Suprapubic skin (tissue), 4 donors: Measurements from ENCODE around the genes CCNH and TMEM161B.

- PRO-cap, result no peak
- RAMPAGE, long total RNA, 4 experiments, result no peak in any of the 4 experiments
Measured at GRCh38 chr5:81424667-81425104, 30.8 kb upstream of the ACOT12 start.

DNA sequence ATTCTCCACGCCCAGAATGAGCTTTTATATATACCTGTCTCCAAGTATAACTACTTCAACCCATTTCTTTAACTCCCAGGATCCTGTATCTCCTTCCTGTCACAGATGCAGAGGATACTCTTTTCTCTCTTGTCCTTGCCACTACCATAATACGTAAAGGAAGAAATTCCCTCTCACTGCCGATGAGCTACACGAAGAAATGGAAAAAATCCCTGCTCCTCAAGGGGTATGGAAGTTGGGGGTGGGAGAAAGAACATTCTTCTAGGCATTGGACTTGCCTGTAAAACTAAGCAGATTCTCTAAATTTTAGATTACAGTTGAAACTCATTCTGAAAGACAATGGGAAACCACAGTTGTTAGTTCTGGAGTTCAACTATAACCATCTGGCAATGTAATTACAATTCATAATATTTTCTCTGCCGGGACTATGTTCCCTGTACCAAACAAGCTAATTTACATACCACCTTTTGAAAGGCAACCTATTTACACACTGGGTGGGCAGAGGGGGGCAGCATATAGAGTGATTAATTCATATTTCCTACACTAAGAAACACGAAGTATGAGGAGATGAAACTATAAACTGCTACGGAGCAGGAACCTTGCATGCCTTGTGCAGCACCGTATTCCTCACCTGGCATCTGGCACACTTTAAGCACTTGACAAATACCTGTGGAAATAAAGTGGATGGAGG, 54.5 kb downstream of the SSBP2 start:
- PRO-cap, result no peak
- RAMPAGE, long total RNA, 4 experiments, result no peak in any of the 4 experiments

DNA sequence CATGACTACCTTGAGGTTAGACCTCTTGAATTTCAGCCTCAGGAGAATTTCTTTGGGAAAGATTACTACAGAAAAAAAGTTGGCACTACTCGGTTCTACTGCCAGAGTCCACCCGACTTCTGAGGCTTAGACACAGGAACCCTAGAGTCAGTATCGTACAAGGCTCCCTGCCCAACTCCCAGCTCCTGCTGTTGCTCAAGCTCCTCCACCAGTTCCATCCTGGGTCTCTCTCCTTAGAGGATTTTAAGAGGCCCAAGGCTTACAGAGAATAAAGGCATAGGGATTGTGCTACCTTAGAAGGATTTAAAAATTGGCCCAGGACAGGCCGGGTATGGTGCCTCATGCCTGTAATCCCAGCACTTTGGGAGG, 29.0 kb upstream of the SSBP2 start:
- PRO-cap, result no peak
- RAMPAGE, long total RNA, 4 experiments, result no peak in any of the 4 experiments

- PRO-cap, result no peak
- RAMPAGE, long total RNA, 4 experiments, result no peak in any of the 4 experiments
Measured at GRCh38 chr5:82405299-82406037, 127.3 kb upstream of the RPS23 start.

DNA sequence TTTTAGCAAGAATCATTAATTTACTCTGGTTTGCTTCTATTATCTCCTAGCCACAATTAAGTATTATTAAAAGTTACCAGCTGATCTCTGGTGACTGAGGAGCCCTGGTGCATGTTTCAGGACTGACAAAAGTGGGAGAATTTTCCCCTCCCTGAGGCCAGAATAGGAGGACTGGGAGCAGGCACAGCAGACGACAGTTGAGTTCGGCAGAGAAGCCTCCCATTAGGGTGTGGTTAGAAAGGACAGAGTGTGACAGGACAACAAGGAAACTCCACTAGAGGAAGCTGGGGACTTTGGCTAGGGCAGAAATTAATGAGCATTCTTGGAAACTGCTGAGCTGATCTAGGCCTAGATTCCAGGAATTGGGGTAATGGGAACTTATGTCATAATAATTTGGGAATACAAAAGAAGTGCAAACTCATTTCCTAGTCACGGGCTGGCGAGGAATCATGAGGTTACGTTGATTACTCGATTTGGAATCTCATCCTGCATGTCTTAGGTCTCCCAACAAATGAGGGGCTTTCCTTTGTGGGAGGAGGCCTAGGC, 144.5 kb upstream of the RPS23 start:
- PRO-cap, result no peak
- RAMPAGE, long total RNA, 4 experiments, result no peak in any of the 4 experiments

DNA sequence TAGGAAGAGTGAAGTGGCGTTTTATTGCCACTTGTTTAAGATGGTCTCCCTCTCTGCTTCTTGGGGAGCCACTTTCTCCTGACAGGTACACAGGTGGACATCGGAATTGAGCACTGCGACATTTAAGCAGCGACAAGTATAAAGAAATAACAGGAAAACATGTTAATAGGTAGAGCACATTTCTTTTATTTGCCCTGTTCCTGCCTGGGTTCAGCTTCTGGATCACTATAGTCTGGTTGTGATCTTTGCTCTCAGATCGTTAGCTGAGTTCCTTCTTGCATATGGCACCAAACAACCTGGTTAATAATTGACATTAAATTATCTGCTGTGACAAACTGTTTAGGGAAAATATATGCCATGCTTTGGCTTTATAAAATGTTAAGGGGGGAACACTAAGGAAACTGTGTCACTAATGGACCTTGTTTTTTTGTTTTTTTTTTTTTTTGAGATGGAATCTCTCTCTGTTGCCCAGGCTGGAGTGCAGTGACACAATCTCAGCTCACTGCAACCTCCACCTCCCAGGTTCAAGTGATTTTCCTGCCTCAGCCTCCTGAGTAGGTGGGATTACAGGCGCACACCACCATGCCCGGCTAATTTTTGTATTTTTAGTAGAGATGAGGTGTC, 345.1 kb upstream of the RPS23 start:
- PRO-cap, result no peak
- RAMPAGE, long total RNA, 4 experiments, result no peak in any of the 4 experiments

GRCh38 chr5:83368222-83368754, 103.3 kb upstream of the VCAN start:
- PRO-cap, result no peak
- RAMPAGE, long total RNA, 4 experiments, result no peak in any of the 4 experiments

GRCh38 chr5:85648598-85648833, 969.2 kb upstream of the COX7C start:
- PRO-cap, result no peak
- RAMPAGE, long total RNA, 4 experiments, result no peak in any of the 4 experiments

DNA sequence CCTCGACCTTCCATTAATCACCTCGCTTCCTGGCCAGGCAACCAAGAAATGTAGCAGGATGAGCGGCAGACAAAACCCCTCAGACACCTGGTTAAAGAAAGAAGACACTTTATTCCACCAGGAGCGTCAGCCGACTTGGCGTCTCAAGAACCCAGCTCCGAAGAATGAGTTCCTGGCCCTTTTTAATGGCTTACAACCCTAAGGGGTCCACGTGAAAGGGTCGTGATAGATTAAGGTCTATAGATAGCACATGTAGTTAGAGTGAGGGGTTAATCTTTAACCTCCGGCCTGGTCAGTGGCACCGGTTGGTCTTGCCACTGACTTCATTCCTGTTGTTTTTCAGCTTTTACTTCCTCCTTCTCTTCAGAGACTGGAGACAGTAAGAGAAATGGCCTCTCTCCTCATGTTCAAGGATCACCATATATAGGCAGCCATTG, 47.1 kb upstream of the COX7C start:
- PRO-cap, result no peak
- RAMPAGE, long total RNA, 4 experiments, result no peak in any of the 4 experiments

DNA sequence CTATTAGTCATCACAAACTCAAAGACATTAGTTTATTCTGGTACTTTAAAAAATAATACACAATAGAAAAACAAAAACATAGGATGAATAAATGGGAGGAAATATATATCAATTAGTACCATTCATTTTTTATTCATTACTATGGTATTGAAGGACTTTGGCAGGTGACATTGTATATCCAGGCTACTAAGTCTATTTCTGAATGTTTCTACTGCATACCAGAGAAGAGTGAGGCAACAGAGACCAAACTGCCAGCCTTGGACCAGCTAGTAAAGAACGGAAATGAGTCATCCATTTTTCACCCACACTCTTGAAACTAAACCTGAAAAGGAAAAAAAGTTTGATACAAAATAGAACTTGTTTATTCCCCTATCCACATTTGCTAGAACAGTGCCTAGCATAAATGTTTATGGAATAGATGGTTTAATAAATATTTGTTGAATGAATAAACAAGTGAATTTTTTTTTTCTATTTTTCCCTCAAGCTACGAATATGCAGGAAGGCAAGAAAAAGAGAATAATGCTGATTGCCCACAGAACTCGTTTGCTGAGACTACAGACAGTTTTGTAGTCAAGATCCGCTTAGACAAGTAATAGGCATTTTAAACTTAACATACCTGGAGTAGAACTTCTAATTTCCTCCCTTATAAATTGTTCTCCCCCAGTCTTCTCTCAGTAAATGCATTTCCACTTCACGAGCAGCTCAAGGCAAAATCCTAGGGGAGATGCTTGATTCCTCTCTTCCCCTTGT, 146.3 kb upstream of the RASA1 start:
- PRO-cap, result no peak
- RAMPAGE, long total RNA, 4 experiments, result no peak in any of the 4 experiments

DNA sequence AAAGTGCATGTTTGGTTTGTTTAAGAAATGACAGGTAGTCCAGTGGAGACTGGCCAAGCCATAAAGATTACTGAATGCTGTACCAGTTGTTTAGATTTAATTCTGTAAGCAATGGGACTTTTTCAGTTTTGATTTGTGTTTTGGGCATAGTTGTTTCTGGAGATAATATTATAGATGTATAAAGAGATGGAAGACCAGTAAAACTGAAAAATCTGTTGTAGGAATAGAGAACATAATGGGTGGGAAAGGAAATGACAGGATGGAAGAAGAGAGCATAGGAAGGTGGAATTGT, 46.5 kb downstream of the RASA1 start:
- PRO-cap, result no peak
- RAMPAGE, long total RNA, 4 experiments, result start-site peak on the plus strand in 1 of 4 experiments, centred at position 123 of the sequence, 8 reads per replicate

DNA sequence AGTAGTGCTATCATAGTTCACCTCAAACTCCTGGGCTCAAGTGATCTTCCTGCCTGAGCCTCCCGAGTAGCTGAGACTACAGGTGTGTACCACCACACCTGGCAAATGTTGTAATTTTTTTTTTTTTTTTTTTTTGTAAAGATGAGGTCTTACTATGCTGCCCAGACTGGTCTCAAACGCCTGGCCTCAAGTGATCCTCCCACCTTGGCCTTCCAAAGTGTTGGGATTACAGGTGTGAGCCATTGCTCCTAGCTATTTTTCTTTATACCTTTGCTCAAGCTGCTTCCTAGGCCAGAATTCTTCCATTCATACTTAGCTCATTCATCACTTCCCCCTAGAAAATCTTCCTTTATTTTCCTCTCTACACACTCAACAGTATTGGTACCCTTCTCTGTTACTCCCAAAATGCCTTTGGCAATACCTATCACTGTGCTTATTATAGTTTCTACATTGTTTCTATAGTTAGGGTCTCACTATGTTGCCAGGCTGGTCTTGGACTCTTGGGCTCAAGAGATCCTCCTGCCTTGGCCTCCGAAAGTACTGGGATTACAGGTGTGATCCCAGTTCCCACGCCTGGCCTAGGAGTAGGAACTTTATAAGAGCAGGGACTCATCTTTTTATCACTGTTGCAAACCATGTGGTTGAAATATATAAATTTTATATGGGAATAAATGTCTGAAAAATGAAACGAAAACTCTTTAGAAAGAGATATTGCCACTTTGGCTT, 68.0 kb downstream of the CCNH start:
- PRO-cap, result no peak
- RAMPAGE, long total RNA, 4 experiments, result no peak in any of the 4 experiments

DNA sequence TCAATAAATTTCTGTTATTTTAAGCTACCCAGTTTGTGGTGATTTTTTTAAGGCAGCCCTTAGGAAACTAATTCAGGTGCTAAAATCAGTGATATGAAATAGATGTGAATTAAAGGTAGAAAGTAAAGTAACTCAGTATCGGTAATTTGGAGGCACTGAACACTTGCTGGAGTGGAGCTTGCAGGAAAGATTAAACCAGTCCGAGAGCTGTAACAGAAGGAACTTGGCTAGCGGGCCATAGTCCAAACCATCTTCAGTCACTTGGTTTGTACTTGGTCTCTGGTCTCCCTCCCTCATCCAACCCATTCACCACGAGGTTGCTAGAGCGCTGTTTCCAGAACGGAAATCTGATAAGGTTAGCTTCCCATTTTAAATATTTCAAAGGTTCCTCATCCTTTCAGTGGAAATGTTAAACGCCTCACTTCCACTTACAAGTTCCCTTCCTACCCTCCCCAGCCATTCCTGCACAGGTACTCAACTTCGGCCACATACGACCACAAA, 925 bp downstream of the CCNH start:
- PRO-cap, result unidirectional peak, plus-strand start at position 305 of the sequence
- RAMPAGE, long total RNA, 4 experiments, result no peak in any of the 4 experiments

GRCh38 chr5:87412256-87413071, at the start of gene CCNH:
TSS of gene CCNH (minus strand) at chr5:87412930.
- PRO-cap, result bidirectional peak, plus-strand start at chr5:87412278, minus-strand start at chr5:87412284; unidirectional peak, minus-strand start at chr5:87412653; bidirectional peak, plus-strand start at chr5:87413143, minus-strand start at chr5:87412889
- RAMPAGE, long total RNA, 4 experiments, result start-site peak on the plus strand in 1 of 4 experiments, at chr5:87412347-87412359 at its widest, 5 reads per replicate

- PRO-cap, result bidirectional peak, plus-strand start at chr5:87413143, minus-strand start at chr5:87412889
- RAMPAGE, long total RNA, 4 experiments, result no peak in any of the 4 experiments
Measured at GRCh38 chr5:87413072-87413211, 212 bp upstream of the CCNH start.

GRCh38 chr5:88268696-88269784, at the start of gene TMEM161B:
TSS of gene TMEM161B (minus strand) at chr5:88268845.
- PRO-cap, result bidirectional peak, plus-strand start at chr5:88269108, minus-strand start at chr5:88268845
- RAMPAGE, long total RNA, 4 experiments, result start-site peak on the plus strand in 4 of 4 experiments, at chr5:88268996-88269058 at its widest, 45 to 81 reads per replicate; start-site peak on the minus strand in 3 of 4 experiments, at chr5:88268807-88268876 at its widest, 58 to 206 reads per replicate

GRCh38 chr5:88673187-88673851, 209.7 kb downstream of the MEF2C start:
- PRO-cap, result no peak
- RAMPAGE, long total RNA, 4 experiments, result no peak in any of the 4 experiments

- PRO-cap, result no peak
- RAMPAGE, long total RNA, 4 experiments, result no peak in any of the 4 experiments
Measured at GRCh38 chr5:88732139-88732622, 150.8 kb downstream of the MEF2C start.

DNA sequence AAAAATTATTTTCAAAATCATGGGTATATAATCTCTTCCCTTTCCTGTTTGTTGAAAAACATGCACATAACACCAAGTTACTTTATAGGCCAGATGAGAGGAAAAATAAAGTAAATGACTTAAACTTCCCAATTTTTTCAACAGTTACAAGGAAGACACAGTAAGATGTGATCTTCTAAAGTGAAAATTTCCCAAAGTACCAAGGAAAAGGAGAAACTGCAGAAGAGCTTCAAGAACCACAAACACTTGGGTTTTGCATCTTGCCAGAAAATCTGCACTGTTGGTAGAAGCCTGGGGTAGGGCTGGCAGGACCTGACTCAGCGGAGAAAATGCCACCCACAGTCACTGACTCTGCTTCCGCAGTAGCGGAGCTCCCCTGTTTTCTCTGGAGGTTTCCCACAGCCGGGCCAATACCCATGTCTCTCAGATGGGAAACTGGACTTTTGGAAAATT, 104.4 kb downstream of the MEF2C start:
- PRO-cap, result no peak
- RAMPAGE, long total RNA, 4 experiments, result no peak in any of the 4 experiments

- PRO-cap, result no peak
- RAMPAGE, long total RNA, 4 experiments, result no peak in any of the 4 experiments
Measured at GRCh38 chr5:88826914-88827620, 55.9 kb downstream of the MEF2C start.